ENCODE measurements around a stretch of chr22.

DNA sequence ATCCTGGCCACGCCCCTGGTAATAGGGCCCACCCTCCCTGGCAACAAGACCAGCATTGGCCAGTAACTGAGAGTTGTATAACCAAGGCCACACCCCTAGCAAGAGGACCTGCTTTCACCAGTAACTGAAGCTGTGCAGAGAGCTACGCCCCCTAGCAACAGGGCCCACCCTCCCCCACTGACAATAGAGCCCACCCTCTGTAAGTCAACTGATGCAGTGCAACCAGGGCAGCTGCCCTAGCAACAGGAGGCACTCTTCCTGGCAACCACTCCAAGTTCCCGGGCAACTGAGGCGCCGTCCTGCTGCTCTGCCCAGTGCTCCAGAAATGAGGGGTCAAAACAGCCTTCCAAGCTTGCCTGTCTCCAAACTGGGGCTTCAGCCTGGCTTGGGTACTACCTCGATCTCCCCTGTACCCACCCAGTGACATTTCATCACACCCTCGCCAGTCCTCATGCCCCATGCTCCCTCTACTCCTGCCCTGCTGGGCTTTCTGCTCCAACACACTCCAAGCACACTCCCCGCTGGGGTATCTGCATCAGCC lies 33.0 kb upstream of the TXNRD2 start:
- RRBS = no CpG with 5 or more reads among the region's 8 CpGs

DNA sequence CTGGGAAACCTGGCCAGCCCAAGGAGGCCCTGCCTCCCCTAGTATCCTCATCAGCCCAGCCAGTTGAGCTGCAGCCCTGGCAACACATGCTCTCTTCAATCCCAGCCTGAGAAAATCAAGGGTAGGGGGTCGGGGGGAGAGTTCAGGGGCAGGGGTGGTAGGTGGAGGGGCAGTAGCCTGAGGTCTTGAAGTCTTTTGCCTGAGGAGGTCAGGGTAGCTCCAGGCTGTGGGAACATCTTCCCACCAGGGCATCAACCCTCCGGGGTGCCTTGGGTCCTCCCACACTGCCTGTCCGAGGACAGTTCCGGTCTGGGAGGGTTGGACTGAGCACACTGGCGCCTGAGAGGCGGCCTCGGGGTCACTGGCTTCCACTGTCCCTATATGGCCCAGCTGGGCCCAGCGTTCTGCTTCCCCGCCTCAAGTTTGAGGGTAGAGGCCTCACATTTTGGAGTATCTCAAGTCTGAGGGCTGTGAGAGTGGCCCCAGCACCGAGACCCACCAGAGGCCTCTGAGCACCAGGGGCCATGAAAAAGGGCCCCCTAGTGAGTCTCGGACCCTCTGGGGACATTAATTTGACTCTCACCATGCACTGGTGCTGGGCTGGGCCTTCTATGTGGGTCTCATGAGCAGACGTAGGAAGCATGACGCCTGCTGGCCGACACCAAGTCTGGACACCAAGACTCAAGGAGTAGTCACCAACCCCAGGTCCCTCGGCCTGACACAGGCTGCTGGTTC lies 27.7 kb downstream of the ARVCF start:
- RRBS = 67% methylated on average over 2 of the region's 15 CpGs

- RRBS = no CpG with 5 or more reads among the region's 21 CpGs
Measured at GRCh38 chr22:20017107-20017404, 433 bp upstream of the ARVCF start.

DNA sequence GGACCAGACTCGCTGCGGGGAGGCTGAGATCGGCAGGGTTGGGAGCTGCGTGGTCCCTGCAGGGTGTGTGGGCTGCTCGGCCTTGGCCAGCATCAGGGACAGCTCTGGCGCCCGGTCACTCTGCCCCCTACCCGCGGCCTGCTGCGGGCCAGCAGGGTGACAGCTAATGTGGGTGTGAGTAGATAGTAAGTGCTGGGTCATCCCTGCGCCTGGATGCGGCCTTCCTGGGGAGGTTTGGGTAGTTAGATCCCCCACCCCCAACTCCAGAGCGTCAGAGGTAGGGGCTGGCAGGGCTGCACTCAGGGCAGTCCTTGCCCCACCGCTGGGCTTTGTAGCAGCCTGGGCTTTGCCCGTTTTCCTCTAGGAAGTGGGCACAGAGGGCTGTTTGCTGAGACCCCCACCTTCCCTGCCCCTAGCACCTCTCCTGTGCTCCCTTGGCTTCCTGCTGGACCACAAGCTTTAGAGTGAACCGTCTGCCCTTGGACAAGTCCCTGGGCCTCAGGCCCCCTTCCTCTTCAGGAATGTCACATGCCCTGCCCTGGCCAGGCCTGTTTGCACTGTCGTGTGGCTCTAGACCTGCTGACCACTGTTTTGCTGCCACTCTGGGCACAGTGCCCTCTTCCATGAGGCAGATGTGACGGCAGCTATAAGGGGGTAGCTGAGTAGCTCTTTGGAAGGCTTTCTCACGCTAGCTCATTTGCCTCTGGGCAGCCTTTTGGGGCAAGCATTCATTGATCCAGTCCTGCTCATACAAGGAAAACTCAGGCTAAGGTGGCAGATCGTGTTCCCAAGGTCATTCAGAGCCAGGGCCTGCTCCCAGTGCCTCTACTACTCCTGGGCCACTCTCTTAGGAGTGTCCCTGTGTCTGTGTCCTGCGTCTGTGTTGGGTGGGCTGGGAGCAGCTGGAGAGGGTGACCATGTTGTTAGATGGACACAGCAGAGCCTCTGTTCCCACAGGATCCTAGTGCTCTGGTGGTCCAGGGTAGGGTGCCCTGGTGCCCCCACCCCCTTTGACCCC lies 831 bp downstream of the TANGO2 start:
- RRBS = no CpG with 5 or more reads among the region's 21 CpGs

- RRBS = no CpG with 5 or more reads among the region's 9 CpGs
Measured at GRCh38 chr22:20067366-20067842, 12.6 kb upstream of the DGCR8 start.

DNA sequence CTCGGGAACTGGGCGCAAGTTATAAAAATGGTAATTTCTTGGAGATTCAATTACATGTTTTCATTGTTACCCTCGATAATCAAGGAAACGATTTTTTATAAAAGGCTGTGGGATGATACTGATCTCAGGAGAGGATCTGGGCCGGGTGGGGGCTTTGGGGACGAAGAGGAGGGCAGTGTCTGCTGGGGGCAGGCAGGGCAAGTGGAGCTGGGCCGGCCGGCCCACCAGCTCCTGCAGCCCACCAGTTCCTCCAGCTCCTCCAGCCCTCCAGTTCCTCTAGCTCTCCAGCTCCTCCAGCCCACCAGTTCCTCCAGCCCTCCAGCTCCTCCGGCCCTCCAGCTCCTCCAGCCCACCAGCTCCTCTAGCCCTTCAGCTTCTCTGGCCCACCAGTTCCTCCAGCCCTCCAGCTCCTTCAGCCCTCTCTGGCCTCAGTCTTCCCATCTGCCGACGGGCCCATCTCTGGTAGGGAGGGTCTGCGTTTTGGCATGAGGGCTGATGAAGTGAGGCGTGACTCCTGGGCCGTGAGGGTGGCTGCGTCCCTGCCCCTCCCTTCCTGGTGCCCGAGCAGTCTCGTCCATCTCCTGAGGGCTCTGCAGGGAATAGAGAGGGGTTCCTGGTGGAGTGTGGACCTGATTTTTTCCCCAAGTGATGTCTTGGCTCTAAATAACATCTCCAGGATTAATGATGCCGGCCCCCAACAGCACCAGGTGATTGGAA lies 9.2 kb upstream of the CCDC188 start:
- RRBS = 26% methylated on average over 4 of the region's 18 CpGs

DNA sequence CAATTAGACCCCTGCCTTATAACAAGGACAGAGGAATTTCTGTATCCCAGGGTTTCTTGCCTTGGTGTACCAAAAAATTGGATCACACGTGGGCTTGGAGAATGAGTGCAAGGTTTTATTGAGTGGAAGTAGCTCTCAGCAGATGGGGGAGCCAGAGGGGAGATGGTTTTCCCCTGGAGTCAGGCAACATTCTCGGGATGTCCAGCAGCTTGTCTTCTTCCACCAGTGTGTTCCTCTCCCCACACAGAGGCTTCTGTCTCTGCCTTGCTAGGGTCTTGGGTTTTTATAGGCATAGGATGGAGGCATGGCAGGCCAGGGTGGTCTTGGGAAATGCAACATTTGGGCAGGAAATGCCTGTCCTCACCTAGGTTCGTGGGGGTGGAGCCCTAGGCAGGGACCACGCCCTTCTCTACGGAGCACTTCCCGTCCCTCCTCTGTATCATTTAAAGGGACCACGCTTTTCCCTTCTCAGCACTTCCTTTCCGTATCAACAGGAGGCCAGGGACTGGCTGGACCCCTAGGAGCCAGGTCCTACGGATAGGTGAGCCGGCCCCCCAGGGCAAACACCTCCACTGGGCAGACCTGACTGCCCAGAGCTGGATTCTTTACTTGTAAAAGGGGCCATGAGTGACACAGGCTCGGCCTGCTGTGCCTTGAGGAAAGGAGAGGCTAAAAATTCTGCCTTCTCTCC lies 55.2 kb upstream of the CCDC188 start:
- RRBS = no CpG with 5 or more reads among the region's 11 CpGs

DNA sequence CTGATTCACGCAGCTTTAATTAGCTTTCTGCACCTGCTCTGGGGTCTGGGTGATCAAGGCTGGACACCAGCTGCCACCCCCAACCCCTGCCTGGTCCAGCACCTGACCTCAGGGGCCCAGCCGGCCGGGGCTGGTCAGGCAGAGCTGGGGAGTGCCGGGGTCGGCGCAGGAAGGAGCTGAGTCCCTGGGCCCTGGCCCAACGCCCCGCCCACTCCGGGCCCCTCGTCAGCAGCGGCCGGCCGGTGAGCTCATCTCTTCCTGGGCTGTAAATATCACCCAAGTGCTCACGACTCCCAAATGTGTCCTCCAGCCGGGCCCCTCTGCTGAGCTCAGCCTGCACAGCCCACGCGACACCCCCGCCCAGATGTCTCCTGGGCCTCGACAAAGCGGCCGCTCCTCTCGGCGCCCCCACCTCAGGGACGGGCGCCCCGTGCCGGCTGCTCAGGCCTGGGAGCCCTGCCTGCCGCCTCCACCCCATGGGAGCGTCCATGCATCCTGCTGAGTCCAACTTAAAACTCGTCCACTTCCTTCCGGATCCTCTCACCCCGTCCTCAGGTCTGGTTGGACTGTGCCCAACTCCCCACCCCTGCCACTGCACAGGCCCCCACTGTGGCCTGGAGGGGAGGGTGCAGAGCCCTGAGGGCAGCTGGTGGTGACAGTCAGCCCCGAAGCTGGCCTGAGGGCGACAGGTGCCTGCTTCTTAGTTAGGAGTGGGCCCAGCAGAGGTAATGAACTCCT lies 29.0 kb downstream of the RTN4R start:
- RRBS = 66% methylated on average over 18 of the region's 34 CpGs

DNA sequence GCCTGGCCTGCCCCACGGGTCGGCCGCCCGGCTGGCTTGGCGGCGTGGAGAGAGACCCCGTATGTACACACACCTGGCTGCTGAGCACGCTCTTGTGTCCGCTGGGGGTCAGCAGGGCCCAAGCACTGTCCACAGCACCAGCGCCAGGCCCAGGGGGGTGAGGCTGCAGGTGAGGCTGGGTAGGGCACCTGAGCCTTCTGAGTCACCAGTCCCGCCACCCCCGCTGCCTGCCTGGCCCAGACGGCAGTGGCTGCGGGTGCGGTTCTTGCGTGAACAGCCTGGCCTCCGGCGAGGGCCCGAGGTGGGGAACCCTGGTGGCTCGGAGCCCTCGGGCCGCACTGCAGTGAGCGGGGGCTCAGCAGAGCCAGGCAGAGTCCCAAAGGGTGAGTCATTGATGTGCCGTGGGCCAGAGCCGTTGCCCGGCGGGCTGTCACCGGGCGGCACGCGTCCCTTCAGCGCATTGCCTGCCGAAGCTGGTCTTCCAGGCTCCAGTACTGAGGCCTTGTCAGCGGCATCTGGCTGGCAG lies 26.5 kb downstream of the RTN4R start:
- RRBS = no CpG with 5 or more reads among the region's 34 CpGs

GRCh38 chr22:20301045-20301509 lies 18.8 kb downstream of the DGCR6L start:
- RRBS = no CpG with 5 or more reads among the region's 9 CpGs

DNA sequence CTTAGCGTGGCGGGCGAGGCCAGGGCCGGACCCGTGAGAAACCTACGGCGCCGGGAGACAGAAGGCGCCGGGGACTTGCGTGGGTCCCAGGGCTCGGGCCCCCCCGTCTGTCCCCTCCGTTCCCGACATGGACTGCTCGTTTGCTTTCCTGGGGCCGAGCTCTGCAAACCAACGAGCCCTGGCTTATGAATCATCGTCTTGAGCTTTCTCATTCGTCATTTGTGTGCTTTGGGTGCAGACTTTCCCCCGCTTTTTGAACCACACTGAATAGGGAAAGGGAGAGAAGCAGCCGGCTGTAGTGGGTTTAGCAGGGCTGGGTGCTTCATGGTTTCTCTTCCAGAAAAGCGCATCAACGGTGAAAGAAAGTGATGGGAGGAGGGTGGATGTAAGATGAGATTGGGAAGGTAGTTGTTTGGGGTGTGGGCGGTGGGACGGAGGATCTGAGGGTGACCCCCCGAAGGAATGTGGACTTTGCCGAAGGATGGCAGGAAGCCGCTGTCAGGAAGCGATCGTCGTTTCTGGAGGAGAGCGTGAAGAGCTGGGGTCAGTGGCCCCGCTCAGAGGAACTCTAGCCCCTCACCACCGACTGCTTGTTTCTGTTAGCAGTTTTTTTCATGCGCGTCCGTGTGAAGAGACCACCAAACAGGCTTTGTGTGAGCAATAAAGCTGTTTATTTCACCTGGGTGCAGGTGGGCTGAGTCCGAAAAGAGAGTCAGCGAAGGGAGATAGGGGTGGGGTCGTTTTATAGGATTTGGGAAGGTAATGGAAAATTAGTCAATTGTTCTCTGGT lies 577 bp downstream of the MED15 start:
- RRBS = 0% methylated on average over 4 of the region's 41 CpGs

GRCh38 chr22:20524090-20524536 lies 16.7 kb downstream of the MED15 start:
- RRBS = no CpG with 5 or more reads among the region's 2 CpGs

DNA sequence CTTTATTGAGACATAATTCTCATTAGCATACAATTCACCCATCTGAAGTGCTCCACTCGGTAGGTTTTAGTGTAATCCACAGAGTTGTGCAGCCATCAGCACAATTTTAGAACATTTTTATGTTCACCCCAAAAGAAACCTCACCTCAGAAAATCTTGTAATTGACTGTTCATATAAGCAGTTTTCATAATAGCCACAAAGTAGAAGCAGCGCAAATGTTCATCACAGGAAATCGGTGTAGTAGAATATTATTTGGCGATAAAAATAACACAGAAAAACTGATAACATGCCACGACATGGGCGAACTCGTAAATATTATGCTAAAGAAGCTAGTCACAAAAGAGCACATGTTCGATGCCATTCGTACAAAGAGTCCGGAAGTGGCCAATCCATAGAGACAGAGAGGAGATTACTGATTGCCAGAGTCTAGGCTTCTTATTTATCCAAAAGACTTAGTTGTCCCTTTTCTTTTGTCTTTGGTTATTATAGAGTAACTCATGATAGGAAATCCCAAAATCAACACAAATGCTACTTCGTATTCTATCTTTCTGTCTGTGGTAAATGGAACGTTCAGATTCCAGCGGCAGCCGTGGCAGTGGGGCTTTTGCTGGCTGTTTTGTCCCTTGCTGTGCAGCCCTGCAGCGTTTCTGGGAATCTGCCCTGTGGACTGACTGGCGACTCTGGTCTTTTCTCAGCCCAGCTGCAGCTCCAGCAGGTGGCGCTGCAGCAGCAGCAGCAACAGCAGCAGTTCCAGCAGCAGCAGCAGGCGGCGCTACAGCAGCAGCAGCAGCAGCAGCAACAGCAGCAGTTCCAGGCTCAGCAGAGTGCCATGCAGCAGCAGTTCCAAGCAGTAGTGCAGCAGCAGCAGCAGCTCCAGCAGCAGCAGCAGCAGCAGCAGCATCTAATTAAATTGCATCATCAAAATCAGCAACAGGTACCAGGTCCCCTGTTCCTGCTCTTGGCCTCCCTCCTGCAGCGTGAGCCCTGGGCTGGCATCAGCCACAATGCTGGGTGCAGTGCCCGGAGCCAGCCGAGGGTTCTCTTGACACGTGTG lies 56.7 kb downstream of the MED15 start:
- RRBS = 87% methylated on average over 3 of the region's 23 CpGs

DNA sequence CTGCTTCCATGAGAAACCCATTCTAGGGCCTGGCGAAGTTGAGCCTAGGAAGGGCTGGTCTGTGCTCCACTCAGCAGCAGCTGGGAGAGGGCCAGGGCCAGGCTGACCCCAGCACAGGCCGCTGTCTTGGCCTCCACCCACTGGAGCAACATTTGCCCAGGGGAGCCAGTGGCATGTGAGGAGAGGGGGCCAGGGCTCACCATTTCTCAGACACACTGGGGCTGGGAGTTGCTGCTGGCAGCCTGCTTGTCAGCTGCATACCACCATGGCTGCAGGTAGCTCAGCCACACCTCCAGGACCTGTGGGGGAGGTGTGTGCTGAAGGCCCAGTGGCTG lies 98.5 kb downstream of the MED15 start:
- RRBS = no CpG with 5 or more reads among the region's 2 CpGs

- RRBS = no CpG with 5 or more reads among the region's 10 CpGs
Measured at GRCh38 chr22:20656724-20657018, 117.2 kb upstream of the SERPIND1 start.

- RRBS = no CpG with 5 or more reads among the region's 13 CpGs
Measured at GRCh38 chr22:20710490-20711113, 63.3 kb upstream of the SERPIND1 start.

GRCh38 chr22:20748789-20749803 lies 24.8 kb upstream of the SERPIND1 start:
- RRBS = no CpG with 5 or more reads among the region's 11 CpGs

GRCh38 chr22:20760573-20761618 lies 13.0 kb upstream of the SERPIND1 start:
- RRBS = no CpG with 5 or more reads among the region's 10 CpGs

- RRBS = no CpG with 5 or more reads among the region's 9 CpGs
Measured at GRCh38 chr22:20820241-20821079, 38.2 kb downstream of the PI4KA start.

DNA sequence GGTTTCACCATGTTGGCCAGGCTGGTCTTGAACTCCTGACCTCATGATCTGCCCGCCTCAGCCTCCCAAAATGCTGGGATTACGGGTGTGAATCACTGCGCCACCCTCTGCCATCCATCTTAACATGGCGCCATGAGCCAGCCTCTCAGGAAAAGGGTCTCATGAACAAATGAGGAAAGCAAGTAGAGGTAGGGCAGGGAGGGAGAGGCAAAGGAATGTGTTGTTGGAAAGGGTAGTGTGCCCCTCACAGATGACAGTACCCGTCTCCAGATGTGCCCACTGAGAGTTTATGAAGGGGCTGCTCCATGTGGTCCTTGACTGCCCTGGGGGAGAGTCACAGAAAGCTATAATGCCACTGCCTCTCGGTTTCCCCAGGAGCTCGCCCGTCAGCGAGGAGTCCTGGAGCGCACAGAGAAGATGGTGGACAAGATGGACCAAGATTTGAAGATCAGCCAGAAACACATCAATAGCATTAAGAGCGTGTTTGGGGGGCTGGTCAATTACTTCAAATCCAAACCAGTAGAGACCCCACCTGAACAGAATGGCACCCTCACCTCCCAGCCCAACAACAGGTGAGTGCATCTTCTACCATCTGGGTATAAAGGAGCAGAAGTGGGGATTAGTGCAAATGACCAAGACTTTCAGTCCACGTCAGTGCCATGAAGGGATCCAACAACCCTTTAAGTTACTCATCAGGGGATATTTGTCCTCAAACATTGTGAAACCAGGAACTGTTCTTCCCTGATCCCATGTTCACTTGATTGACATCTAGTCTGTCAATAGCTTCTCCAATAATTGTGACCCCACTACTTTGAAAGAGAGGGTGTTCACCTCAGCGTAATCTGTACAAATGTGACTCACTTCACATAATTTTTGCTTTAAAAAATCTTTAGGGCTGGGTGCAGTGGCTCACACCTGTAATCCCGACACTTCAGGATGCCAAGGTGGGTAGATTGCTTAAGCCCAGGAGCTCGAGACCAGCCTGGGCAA lies 11.4 kb downstream of the SNAP29 start:
- RRBS = no CpG with 5 or more reads among the region's 15 CpGs

Data from T47D (cell line).